PC-3 (cell line): ENCODE data around the genes CCR9 and CXCR6.

- RAMPAGE, long total RNA = no peak
Measured at GRCh38 chr3:43737133-43737781, 46.5 kb downstream of the ABHD5 start.

- RAMPAGE, long total RNA = no peak
Measured at GRCh38 chr3:43759107-43759703, 68.5 kb downstream of the ABHD5 start.

GRCh38 chr3:44339438-44339990 is 948 bp downstream of the TCAIM start:
- RAMPAGE, long total RNA = no peak

- RAMPAGE, long total RNA = no peak
Measured at GRCh38 chr3:44427634-44428040, 49.8 kb downstream of the ZNF445 start.

DNA sequence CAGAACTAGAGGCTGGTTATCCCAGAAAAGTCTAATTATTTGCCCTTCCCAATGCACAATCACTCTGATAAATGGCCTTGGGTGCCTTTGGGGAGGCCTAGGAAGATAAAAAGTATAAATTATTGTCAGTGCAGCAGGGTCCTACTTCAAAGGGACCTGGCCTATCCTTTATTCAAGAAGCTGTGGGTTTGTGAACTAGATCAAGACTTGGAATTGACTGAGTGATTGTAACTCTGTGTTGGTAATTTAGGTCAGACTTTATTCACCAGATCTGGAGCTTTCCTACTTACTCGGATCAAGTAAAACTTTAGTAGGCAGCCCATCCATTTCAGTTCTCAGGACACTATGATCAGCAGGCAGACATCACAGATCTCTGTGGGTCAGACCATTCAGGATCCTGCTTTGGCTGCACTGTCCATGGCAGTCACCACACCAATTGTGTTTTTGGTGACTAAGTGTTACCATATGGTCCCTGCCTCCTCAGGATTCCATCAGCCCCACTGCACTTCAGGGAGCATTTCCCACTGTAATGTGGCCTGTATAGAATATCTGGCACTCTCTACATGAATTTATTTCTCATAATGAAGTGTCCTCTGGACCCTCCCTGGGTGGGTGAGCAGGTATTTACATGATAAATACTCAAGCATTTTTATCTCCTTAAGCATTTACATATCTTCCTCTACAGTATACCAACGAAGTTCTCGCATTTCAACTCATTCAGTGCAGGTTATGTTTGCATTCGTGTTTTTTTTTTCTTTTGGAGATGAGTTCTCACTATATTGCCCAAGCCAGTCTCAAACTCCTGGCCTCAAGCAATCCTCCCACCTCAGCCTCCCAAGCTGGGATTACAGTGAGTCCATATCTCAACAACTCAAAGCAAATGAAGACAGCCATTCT is 41.3 kb downstream of the ZNF445 start:
- RAMPAGE, long total RNA = no peak

- RAMPAGE, long total RNA = no peak
Measured at GRCh38 chr3:44594170-44594714, 9.5 kb downstream of the ZNF660 start.

DNA sequence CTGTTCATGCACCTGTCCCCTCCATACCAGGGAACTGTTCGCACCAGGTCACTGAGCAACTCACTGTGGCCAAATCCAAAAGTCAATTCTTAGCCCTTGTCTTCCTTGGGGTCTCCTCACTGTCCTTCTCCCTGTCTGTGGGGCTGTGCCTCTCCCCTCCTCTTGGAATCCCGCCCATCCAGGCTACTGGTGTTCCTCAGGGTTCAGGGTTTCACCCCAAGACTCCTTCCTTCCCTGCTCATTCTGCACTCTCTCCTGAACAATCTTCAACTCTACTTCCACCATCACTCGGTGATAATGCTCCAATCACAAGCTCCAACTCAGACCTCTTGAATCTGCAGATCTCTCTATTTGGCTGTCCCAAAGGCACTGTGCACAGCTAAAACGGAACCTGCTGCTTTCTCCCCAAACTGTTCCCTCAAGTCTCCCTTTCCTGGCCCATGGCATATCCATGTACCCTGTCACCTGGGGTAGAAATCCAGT is 24.2 kb downstream of the ZDHHC3 start:
- RAMPAGE, long total RNA = no peak

DNA sequence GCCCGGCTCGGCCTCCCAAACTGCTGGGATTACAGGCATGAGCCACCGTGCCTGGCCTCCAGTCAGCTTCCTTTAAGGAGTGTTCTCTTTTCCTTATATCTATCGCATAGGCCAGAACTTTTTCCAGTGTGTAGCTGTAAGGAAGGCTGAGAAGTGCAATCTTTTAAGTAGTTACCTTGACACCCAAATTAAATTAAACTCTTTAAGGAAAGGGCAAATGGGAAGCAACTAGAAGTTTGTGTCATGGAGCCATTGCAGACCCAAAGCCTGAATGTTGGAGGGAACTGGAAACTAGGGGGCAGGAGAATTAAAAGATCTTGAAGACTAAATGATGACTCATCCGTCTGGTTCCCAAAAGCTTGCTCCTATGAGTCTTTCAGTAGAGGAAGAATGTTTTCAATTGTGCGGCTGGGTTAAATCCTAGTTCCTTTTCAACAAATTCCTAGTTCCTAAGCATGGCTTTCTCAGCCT is 17.5 kb downstream of the CLEC3B start:
- RAMPAGE, long total RNA = no peak

- RAMPAGE, long total RNA = no peak
Measured at GRCh38 chr3:45608955-45609350, 14.4 kb downstream of the LIMD1 start.

GRCh38 chr3:45690592-45691115 is 1.5 kb downstream of the SACM1L start:
- RAMPAGE, long total RNA = no peak

GRCh38 chr3:45886001-45886798 is at the start of gene CCR9:
CCR9 (plus strand) TSS chr3:45886543.
- RAMPAGE, long total RNA = no peak

- RAMPAGE, long total RNA = no peak
Measured at GRCh38 chr3:45942885-45943615, at the start of gene CXCR6. CXCR6 (plus strand) TSS chr3:45943464.

DNA sequence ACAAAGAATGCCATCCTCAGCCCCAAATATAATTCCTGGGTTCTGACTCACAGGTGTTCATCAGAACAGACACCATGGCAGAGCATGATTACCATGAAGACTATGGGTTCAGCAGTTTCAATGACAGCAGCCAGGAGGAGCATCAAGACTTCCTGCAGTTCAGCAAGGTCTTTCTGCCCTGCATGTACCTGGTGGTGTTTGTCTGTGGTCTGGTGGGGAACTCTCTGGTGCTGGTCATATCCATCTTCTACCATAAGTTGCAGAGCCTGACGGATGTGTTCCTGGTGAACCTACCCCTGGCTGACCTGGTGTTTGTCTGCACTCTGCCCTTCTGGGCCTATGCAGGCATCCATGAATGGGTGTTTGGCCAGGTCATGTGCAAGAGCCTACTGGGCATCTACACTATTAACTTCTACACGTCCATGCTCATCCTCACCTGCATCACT is 3.2 kb downstream of the CXCR6 start:
- RAMPAGE, long total RNA = no peak

DNA sequence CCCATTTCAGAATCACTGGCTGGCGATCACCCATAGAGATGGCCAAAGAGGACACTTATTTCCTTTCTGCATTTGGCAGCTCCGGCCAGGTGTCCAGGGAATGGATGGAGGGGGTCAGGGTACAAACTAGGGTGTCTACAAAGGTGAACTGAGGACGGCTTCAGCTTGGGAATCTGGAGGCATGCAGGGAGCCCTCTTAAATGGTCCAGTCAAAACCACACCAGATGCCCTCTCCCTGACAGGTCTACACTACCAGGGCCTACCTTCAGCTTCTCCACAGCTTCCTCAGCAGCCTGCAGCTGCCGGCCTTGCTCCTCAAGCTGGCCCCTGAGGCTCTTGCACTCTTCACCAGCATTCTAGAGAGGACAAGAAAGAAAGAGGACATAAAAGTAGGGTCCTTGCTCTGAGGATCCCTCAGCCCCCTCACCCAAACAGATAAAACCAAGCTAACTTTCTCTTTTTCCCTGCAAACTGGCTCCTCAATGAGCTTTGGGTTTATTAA is 21.6 kb downstream of the CXCR6 start:
- RAMPAGE, long total RNA = no peak

DNA sequence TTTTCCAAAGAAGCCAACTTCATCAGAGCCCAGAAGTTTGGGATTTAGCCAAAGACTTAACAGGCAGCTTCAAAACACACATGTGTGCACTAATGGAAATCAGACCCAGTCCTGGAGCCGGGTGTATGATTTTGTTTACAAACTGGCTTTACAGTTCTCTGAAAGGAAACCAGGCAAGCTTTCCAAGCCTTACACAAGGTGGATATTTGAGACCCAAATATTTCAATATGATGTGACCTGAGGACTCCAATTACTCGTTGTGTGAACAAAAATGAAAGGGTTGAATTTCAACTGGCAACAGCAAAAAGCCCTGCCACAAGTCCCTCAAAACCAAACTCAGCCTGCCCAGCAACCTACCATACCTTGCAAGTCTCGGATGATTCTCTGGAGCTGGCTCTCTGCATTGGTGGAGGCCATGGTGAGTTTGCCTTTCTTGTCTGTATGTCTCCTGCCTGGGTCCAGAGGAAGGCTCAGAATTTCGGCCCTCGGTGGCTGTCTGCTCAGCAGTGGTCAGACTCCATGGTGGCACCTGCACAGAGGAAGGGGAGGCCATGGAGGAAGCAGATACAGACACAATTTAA is 11.0 kb downstream of the FYCO1 start:
- RAMPAGE, long total RNA = no peak

DNA sequence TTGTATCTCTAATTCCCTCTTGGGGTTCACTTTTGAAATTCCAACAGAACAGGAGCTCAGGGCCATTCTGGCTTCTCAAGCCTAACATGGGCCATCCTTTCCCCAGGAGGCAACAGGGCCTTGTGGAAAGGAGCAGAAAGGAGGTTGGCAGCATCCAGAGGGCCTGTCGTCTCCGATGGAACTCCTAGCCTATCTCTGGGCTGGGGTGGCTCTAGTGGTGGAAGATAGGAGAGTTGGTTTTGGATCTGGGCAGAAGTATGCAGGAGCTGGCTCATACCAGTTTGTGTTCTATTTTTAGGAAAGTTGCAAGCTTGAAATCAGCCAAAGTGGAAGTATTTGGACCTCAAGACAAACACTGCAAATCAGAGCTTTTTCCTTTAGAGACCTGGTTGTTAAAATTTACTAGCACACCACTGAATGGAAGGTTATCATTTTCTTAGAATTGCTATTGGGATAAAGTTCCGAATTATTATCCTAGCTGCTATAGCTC is 35.4 kb upstream of the XCR1 start:
- RAMPAGE, long total RNA = no peak

DNA sequence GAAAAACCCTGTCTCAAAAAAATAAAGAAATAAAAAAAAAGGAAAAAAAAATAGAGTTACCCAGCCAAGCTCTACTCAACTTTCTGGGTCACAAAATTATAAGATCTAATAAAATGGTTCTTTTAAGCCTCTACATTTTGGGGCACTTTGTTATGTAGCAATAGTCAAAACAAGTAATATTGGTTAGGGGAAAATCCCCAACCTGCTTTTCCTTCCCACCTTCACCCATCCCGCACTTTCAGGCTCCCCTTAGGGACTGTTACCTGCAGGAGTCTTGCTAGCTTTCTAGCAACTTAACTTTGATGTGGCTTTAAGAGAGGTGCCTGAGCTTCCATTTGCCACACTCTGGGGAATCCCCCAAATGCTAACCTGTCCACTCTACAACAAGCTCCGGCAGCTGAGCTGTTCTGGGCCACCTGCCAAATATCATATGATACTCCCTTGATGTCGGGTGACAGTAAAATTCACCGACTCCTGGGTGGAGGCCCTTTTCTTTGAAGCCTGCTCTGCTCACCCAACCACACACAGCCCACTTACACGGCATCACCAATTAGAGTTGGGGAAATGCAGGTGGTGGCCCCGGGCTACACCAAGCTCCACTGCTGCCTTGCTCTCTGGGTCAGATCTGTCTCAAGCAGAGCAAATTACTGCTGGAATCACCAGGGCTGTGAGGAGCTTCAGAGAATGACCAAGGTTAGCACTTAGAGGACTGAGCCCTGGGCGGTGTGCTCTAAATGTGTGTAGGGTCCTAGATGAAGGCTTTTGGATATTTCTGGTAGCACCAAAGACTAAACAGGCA is 38.0 kb upstream of the XCR1 start:
- RAMPAGE, long total RNA = no peak

GRCh38 chr3:46353417-46353941 is 432 bp upstream of the CCR2 start:
- RAMPAGE, long total RNA = no peak

DNA sequence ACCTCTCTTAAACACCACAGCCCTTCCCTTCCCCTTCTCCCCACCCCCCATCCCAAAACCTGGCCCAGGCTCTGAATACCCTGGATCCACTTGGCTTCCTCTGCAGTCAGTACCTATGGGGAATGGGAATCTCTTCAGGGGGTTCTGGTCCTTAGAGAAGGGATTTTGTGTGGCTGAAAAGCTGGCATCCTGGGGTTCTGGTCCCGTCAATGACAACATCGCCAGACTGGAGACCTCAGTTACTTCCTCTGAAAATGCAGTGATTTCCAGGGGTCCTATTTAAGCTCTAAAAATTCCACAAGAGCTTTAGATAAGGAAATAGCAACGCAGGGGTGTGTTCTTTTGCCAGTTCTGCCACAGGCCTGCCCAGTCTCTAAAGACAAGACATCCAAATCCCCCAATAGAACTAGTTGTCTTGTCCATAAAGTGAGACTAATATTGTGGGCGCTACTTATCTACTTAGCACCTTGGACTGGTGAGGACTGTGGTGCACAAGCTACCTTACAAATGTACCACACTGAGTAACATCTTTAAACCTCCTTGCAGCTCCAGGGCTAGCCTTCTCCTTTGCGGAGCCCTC is 2.1 kb upstream of the TDGF1 start:
- RAMPAGE, long total RNA = no peak

DNA sequence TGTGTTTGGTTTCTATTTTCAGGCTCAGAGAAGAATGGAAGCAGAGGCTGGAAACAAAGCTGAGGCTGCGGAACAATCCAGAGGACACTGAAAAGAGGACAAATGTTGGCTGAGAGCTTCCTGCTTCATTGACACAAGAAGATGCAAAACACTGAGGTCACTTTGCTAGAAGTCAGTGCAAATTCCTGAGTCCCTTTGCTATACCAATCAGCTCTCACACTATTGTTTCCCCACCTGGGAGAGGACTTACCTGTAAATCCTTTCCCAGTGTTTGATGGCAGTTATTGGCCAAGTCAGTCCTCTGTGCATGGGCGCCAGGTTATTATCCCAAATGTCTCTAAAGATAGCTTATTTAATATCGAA is 12.8 kb downstream of the FAM240A start:
- RAMPAGE, long total RNA = no peak